Karpas-422 (cell line): ENCODE data around the gene MAP3K19.

DNA sequence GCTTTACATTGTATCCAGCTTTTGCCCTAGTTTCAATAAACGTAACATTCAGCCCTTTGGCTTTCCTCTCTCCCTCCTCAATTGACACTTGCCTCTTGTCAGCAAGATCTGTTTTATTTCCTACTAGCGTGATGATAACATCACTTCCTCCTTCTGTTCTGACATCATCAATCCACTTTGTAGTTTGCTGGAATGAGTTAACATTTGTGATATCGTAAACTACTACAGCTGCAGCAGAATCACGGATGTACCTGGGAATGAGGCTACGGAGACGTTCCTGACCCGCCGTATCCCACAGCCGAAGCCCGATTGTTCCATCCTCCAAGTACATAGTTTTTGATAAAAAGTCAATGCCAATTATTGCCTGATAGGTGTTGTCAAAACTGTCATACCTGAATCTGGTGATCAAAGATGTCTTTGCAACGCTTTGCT is 724 bp downstream of the RAB6D start:
- PRO-cap: unidirectional peak, minus-strand start at position 81 of the sequence
- RAMPAGE, long total RNA: no peak

GRCh38 chr2:131673867-131674360 is 146.2 kb downstream of the CCDC74A start:
- PRO-cap: no peak
- RAMPAGE, long total RNA: no peak

DNA sequence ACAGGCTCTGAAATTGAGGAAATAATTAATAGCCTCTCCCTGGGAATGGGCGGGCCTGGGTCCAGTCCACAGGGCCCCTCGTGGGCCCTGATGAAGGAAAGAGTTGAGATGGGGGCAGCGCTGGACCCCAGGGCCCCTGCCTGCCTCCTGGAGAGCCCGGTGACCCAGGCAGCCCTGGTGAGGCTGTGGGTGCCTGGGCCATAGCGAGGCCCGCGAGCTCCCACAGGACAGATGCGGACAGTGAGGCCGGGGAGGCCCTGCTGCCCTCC is 154.0 kb downstream of the CCDC74A start:
- PRO-cap: no peak
- RAMPAGE, long total RNA: no peak

DNA sequence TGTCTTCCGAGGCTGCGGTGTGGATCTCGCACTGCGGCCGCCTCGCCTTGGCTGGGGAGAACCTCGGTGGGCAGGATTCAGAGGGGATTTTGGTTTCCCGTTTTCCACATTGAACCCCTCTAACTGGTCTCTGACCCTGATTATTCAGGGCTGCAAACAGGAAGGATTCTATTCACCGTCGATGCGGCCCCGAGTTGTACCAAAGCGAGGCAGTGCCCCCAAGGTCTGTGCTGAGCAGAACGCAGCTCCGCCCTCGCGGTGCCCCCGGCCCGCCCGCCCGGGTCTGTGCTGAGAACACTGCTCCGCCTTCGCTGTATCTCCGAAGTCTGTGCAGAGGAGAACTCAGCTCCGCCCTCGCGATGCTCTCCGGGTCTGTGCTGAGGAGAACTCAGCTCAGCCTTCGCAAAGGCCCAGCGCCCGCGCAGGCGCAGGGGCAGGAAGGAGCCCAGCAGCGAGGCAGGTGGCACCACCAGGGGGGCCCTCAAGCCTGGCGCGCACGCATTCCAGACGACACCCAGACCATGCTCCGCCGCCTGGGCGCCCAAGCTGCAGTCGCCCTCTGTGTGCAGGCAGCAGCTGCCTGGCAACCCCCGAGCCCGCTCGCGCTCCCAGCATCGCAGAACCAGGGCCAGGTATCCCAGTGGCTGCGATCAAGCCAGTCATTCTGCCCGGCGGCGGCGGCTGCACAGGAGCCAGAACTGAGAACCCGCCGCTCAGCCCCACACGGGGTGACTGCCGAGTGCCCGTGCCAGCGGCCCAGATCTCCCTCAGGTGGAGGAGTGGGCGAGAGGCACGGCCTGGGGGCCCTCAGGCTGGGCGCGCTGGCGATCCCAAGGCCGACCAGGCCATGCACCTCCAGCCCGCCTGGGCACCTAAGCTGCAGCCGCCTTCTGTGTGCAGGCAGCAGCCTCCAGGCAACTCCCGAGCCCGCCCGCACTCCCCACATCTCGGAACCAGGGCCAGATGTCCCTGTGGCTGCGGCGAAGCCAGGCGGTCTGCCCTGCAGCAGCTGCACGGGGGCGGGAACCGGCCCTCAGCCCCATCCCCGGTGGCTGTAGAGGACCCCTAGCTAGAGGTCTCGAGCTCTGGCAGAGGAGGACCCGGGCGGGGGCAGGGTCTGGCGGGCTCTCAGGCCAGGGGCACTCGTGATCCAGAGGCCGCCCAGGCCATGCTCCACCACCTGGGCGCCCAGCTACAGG is 64.0 kb upstream of the GPR39 start:
- PRO-cap: no peak
- RAMPAGE, long total RNA: no peak

GRCh38 chr2:132438558-132439508 is 22.2 kb downstream of the GPR39 start:
- PRO-cap: no peak
- RAMPAGE, long total RNA: no peak

DNA sequence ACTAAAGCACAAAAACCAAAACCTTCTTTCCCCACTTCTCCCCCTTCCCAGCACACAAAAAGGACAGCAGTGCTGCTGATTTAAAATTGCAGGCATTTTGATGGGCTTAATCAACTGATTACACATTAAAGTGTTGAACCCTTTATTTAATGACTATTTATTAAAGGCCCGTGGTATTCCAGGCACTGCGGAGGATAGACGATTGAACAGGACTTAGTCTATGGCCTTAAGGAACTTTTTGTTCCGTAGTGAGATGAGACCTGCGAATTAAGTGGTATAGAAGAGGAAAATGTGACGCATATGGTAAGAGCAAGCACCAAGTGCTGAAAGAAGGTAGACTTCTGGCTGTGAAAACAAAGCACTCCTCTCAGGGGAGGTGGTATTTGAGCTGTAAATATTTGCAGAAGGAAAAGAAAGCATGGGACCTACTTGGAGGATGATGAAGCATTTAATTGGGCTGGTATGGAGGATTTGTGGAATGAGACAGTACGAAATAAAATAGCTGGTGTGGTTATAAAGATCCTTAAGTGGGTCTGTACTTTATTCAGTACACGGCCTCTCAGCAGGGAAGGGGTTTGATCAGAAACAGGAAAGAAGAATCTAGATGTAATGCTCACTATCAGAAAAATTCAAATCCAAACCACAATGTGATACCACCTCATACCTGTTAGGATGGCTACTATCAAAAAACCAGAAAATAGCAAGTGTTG is 62.6 kb downstream of the GPR39 start:
- PRO-cap: no peak
- RAMPAGE, long total RNA: no peak

- PRO-cap: no peak
- RAMPAGE, long total RNA: no peak
Observed at GRCh38 chr2:133566760-133567585, 1.3 kb downstream of the NCKAP5 start.

GRCh38 chr2:134178199-134178567 is 75.7 kb upstream of the MGAT5 start:
- PRO-cap: no peak
- RAMPAGE, long total RNA: no peak

GRCh38 chr2:134217411-134218415 is 36.2 kb upstream of the MGAT5 start:
- PRO-cap: no peak
- RAMPAGE, long total RNA: no peak

- PRO-cap: no peak
- RAMPAGE, long total RNA: no peak
Observed at GRCh38 chr2:134218843-134219917, 34.7 kb upstream of the MGAT5 start.

GRCh38 chr2:134282861-134283554 is 29.1 kb downstream of the MGAT5 start:
- PRO-cap: no peak
- RAMPAGE, long total RNA: no peak

DNA sequence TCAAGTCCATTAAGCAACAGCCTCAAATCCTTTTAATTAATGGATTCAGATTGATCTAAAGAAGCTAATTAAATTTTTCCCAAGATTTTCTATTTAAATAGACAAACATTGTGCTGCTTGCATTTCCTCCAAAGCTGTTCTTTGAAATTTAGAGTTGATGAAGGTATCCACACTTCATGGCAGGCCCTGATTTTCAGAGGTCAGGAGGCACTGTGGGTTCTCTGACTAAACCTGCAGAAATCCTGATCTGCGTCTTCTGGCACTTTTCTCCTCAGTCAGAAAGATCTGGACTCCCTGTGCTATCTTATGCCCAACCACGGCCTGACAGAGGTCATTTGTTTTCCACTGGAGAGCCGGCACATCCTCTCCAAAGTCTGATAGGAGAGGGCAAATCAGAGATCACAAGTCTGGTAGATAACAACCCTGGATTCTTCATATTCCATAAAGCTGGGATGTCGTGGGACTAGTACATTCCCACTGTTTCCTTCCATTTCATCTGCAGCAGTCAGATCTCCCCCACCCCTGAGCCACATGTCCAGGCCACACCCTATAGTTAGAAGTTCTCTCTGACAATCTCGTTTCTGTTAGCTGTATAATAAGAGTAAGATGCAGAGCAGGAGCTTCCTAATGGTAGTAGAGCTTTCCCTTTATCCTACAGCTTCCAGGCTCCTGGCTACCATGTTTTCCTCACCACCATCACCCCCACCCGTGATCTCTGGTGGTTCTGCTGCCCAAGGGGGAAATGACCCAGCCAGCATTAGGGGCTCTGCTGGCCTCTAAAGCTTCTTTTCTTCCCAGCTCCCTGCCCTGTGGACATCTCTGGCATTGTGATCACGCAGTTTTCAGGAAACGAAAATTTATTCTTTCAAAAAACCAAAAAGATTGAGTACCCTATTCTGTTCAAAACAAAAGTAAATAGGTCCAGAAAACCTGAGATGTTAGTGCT is 157.0 kb downstream of the MGAT5 start:
- PRO-cap: no peak
- RAMPAGE, long total RNA: no peak

DNA sequence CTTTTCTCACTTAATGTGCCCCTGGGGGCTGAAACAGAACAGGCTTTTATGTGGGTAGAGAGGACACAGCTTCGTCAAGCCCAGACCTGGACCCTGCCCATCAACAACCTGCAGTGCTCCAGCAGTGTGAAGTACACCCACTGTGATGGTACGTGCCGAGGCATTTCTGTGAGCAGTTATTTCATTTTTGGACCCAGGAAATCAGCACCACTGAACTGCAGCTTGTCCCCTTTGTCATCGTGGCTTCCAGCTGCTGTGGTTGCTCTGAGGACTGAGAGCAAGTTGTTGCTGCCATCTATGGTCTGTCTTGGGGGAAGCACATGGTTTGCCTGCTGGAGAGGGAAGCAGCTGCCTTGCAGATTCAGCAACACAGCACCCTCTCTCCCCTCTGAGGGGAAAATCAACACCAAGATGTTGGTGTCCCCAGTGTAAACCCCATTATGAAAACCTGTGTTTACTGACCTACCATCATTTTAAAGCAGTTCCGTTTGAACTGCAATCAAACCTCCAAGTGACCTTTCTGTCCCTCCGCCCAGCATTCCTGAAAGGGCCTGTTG is 158.1 kb downstream of the MGAT5 start:
- PRO-cap: no peak
- RAMPAGE, long total RNA: no peak

GRCh38 chr2:134433980-134434152 is 180.0 kb downstream of the MGAT5 start:
- PRO-cap: no peak
- RAMPAGE, long total RNA: no peak

DNA sequence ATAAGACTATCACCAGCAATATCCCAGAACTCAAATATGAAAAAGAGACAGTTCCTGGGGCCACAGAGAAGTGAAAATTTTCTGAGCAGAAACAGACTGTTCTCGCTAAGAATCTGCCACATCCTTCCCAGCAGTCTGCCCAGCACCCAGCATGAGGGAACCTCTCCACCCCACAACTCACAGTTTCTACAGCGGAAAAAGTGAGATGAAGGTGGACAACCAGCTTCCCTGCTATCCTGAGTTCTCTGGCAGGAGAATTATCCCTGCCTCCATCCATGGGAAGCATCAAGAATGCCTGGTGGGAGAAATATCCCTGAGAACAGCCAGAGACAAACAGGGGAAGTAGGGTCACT is 26.8 kb upstream of the TMEM163 start:
- PRO-cap: no peak
- RAMPAGE, long total RNA: no peak

GRCh38 chr2:134918929-134919307 is 296 bp downstream of the CCNT2 start:
- PRO-cap: no peak
- RAMPAGE, long total RNA: no peak

DNA sequence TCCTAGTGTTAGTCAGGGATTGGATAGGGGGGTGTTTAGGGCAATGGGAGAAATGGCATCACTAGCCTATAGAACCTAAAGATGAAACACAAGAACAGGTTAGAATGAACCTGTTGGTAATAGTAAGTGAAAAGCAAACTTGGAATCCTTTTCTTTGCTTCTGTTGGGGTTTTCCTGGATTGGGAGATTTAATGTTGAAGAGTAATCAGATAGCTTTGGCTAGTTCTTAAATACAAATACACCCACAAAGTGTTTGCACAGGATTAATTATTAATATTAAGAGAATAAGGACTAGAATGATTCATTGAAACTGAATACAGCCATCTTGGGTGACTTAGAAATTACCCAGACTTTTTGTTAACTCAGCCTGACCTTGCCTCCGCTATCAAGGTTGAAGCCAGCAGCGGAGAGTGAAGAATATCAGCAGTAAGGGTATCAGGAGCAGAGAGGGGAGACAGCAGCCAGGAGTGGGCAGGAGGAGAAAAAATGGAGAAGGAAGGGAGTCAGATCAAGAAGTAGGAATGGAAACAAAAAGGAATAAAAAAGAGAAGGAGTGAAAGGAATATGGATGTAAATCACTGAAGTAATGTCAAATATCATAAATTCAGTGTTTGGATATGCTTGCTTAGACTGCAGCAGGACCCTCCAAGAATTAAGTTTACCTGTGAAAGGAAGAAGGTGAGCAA is 14.5 kb downstream of the CCNT2 start:
- PRO-cap: no peak
- RAMPAGE, long total RNA: no peak

DNA sequence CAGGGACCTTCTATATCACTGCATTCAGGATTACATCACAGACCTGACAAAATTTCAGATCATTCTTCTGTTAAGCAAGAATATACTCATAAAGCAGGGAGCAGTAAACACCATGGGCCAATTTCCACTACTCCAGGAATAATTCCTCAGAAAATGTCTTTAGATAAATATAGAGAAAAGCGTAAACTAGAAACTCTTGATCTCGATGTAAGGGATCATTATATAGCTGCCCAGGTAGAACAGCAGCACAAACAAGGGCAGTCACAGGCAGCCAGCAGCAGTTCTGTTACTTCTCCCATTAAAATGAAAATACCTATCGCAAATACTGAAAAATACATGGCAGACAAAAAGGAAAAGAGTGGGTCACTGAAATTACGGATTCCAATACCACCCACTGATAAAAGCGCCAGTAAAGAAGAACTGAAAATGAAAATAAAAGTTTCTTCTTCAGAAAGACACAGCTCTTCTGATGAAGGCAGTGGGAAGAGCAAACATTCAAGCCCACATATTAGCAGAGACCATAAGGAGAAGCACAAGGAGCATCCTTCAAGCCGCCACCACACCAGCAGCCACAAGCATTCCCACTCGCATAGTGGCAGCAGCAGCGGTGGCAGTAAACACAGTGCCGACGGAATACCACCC is 35.1 kb downstream of the CCNT2 start:
- PRO-cap: no peak
- RAMPAGE, long total RNA: no peak

DNA sequence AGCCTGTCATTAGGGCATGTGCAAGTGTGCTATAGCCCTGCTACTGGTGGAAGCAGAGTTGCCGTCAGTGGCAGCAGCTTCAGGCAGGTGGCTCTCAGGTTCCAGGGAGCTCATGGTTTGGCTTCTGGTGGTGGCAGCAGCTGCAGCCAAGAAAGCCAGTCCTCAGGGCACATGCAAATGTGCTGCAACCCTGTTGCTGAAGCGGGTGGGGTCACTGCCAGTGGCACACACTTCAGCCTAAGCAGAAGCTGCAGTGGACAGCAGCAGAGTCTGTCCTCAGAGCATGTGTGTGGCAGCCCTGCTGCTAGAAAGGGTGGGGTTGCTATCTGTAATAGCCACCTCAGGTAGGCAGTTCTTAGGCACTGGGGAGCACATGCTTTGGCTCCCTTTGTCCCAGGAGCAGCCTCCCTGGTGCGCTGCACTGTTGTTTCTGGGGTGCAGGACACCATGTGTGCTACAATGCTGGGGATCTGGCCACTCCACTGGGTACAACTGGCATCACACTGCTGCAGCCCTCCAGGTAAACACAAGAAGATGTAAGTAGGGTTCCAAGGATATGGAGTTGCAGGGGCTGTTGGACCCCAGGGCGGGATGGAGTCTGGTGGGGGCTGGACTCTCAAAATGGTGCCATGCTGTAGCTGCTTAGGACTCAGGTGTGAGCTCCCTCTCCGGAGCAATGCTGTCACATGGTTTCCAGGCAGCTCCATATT is 57.1 kb downstream of the CCNT2 start:
- PRO-cap: no peak
- RAMPAGE, long total RNA: no peak

DNA sequence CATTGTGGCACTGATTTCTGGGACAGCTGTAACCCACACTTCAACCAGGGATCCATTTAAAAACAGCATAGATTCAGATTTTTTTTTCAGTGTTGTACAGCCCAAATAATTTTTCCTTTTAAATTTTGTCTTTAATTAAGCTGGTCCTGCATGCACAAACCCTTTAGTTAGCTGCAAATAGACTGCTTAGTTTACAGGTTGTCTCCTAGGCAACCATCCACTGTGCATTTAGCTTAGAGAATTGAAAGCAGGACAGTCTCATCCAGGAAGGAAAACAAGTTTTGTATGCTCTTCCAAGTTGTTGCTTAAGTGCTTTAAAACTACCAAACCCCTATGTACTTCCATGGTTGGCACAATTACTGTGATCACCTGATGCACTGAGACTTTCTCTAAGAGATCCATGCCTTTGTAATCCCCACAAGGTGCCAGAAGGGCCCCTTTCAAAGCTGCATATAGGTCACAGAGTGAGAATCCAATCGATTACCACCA is at the start of gene MAP3K19:
MAP3K19 (minus strand) TSS at position 184 of the 489 bp plus-strand sequence.
- PRO-cap: no peak
- RAMPAGE, long total RNA: no peak